ENCODE data around the genes RNF181, GNLY and CHMP3.

- PRO-cap, result no peak
- RAMPAGE, long total RNA, result no peak
These were observed 5.0 kb downstream of the VAMP5 start for GRCh38 chr2:85589161-85589600.

DNA sequence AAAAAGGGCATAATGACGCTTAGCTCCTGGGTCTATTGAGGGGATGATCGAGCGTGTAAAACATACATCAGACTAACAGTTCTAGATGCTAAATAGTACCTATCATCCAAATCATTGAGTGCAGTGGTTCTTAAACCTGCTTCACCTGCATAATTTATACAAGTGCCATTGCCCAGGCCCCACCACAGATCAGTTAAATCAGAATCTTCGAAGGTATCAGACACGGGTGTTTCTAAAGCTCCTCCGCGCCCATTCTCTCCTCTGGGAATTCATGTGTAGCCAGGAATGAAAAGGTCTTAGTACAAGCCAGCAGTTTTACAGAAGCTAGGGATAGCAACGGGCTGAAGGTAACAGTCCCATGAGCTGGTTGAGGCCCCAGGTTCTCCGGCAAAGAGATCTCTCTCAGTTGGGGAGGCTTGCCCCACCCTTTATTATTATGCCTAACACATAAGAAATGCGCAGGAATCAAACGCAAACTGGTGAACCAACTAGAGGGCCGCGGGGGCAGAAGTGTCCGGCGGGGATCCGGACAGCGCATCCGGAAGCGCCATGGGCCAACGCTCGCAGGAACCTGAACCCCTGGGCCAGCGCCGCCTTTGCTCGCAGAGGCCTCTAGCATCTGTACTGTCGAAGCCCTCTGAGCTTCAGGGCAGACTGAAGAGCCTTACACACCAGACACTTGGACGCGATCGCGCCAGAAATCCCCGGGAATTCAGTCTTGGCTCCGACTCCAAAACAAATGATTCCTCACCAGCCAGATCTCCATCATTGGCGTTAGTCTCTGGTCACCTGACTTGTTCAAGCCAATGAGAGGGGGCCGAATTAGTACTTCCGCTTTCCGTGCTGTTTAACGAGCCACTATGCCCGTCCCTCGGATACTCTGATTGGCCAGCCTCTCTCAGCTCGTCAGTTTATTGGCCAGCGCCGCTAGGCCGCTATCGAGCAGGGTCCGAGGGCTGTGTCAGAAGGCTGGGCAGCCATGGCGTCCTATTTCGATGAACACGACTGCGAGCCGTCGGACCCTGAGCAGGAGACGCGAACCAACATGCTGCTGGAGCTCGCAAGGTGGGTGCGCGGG lies at the start of gene RNF181:
RNF181 (plus strand) TSS at position 961 of the 1,078 bp plus-strand sequence.
- PRO-cap, result unidirectional peak, plus-strand start at position 192 of the sequence; unidirectional peak, plus-strand start at position 312 of the sequence; unidirectional peak, plus-strand start at position 537 of the sequence; bidirectional peak, plus-strand start at position 961 of the sequence, minus-strand start at position 741 of the sequence
- RAMPAGE, long total RNA, result start-site peak on the plus strand centred at position 962 of the sequence, 42 bp wide, 1,480 and 498 reads in 2 replicates

DNA sequence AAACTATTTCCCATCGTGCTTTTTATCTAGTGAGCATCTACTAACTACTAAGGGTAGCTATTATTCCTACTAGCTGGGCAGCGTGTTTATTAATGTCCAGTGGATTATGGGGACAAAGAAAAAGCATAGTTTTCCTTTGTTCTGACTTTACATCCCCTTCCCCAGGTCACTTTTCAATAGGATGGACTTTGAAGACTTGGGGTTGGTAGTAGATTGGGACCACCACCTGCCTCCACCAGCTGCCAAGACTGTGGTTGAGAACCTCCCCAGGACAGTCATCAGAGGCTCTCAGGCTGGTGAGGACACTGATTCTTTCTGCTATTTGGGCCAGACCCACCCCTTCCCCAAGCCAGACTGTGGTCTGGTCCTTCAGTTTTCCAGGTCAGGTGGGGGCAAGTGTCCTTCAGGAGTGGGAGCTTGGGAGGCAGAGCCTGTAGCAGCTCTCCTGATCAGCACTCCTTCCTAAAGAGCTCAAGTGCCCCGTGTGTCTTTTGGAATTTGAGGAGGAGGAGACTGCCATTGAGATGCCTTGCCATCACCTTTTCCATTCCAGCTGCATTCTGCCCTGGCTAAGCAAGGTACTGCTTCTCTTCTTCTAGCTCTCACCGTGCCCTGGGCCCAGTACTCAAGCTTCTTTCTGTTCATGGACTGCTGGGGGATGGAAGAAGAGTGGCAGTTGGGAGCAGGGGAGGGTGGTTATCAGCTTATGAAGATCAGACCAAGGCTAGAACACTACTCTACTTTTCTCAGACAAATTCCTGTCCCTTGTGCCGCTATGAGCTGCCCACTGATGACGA lies 1.0 kb downstream of the RNF181 start:
- PRO-cap, result no peak
- RAMPAGE, long total RNA, result no peak

- PRO-cap, result no peak
- RAMPAGE, long total RNA, result no peak
These were observed 723 bp upstream of the TMEM150A start for GRCh38 chr2:85603269-85603573.

- PRO-cap, result no peak
- RAMPAGE, long total RNA, result no peak
These were observed at the start of gene GNLY for GRCh38 chr2:85693947-85694684. Gene GNLY, plus strand, starts transcription at chr2:85694358.

DNA sequence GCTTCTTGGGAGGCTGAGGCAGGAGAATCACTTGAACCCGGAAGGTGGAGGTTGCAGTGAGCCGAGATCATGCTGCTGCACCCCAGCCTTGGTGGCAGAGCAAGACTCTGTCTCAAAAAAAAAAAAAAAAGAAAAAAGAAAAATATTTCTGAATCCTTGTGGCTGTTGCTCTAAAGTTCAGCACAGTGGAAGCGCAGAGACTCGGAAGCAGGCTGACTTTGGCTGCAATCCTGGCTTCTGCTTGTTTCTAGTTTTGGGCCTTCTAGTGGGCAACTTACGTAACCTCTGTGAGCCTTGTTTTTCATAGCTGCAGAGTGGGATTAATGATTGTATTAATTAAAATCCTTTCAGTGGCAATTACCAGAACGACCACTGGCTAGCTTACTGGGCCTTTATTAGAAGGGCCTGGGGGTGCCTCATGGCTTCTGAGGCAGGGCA lies 28.4 kb downstream of the GNLY start:
- PRO-cap, result no peak
- RAMPAGE, long total RNA, result no peak

DNA sequence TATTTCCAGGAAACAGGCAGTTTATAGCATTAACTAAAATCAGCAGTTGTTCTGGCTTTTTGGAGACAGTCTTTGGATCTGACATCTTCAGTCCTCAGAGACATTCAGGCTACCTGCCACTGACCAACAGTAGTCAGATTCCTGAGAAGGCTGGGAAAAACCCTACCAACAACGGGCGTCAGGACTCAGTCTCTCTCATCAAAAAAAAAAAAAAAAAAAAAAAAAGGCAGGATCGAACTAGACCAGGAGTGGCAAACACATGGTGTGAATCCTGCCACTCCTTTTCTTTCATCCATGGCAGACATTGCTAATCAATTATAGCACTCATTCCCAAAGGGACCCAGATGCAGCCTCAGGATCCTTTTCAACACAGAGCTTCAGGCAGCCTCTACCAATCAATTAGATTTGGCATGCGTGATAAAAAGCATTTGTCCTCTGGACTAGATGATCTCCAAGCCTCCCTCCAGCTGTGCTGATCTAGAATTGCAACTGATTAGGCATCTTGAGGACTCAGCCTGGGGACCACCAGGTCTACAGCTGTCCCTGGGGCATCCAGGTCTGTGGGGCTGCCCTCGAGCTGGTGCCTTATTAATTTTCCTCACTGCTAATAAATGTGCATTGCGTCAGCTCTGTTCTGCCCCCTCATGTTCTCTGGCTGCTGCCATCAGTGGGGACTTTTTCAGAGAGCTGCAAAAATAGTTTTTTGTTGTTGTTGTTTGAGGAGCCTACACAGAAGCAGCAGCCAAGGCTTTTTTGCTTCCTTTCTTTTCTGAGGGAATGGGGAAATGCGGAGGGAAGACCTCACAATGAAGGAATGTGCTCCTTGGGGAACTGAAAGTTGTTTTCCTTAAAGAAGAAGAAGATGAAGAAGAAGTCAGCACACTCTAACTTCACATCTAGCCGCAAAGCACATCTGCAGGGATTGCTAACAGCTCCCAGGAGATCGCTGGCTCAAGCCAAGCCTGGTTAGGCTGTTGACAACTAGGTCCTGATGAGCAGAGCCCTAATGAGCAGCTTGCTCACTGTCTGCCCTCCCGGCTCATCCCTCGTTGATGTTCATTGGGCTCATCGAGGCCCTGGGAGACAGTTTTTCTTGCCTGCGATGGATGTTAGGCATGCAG lies 8.9 kb upstream of the ATOH8 start:
- PRO-cap, result no peak
- RAMPAGE, long total RNA, result no peak

DNA sequence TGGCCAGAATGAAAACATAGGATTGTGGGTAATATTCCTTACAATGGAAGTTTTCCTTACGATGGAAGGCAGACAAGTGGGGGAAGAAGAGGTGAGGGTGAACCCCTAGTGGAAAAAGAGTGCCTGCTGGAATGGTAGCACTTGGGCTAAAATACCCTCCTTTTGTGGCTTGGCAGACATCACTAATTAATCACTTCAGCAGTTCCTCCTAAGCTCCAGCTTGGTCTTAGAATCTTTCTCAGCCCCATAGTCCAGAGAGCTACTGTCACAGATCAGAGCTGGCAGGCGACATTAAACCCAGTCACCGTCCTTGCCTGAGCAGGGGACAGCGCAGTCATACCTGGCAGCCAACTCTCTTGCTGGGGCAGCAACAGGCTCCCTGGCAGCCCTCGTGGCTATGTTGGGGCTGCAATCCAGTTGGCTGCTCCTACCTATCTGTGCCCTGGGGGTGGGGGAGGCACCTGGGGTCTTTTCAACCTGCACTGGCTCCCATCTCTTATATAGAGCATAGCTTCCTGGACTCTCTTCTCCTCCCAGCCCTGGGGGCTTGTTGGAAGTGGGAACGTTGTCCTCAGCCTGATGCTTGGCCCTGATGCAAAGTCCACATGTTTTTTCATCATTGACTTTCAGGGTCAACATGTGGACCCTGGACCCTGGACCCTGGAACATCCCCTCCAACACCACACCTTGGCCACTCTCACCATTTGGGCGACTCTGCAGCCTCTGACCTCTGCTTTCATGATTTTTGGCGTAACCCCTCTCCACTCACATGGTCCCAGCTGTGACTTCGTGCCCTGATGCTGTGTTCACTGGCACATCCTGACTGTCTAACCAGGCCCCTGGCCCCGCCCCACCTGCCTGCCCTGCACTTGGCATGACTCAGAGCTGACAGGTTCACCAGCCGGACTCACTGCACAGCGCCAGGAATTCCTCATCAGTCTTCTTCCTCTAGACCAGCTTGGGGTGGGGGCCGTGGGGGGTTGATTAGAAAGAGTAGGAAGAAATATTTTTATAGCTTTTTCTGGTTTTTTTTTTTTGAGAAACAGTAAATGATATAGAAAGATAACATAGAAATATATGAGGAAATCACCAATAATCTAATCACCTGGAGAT lies 45.6 kb downstream of the ATOH8 start:
- PRO-cap, result no peak
- RAMPAGE, long total RNA, result no peak

DNA sequence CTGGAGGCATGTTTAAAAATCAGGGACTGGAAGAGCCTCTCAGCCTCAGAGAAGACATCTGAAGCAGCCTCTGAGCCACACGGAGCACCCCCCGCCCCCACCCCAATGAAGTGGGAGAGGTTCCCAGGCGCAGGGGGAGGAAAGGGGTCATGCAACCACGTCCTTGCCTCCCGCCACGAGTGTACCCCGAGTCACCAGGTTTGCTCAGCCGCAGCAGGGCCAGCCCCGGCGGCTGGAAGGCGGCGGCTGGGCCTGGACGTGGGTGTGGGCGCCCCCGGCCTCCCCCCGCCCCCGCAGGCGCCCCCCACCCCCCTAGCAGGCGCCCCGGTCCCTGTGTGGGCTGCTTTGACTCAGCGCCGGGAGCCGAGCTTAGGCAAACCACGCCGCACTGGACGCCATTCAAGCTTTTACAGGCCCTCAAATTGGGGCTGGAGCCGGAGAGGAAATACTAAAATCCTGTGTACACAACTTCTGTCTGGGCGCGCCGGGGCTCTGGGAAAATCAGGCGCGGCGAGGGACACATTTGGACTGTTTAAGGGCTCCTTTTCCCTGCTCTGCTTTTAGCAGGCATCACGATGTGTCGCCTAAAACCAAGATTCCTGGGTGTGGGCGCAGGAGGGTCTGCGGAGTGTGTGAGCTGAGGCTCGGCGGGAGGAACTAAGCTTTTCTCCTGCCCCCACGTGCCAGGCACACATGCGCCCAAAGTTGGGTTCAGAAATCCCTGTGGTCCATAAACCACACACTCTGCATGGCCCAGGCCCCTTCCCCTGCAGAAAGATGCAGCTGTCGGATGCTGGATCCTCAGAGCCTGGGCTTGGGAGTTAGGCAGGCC lies 57.5 kb downstream of the ATOH8 start:
- PRO-cap, result no peak
- RAMPAGE, long total RNA, result no peak

DNA sequence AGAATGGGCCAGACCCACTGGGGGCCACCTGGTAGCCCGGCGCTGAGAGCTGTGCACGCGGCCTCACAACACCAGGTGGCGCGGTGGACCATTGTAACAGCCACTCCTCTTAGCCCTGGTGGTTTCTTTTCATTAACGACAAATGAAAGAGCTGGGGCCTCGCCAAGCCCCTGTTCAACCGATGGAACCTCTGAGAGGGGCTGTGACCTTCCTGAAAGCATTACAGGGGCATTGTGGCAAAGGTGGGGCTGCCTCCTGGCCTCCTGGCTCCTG lies 61.4 kb downstream of the ST3GAL5 start:
- PRO-cap, result unidirectional peak, plus-strand start at position 132 of the sequence
- RAMPAGE, long total RNA, result no peak

- PRO-cap, result no peak
- RAMPAGE, long total RNA, result no peak
These were observed 1.8 kb downstream of the ST3GAL5 start for GRCh38 chr2:85887106-85887333.

GRCh38 chr2:85935653-85936221 lies 46.9 kb upstream of the ST3GAL5 start:
- PRO-cap, result unidirectional peak, plus-strand start at chr2:85935960
- RAMPAGE, long total RNA, result no peak

DNA sequence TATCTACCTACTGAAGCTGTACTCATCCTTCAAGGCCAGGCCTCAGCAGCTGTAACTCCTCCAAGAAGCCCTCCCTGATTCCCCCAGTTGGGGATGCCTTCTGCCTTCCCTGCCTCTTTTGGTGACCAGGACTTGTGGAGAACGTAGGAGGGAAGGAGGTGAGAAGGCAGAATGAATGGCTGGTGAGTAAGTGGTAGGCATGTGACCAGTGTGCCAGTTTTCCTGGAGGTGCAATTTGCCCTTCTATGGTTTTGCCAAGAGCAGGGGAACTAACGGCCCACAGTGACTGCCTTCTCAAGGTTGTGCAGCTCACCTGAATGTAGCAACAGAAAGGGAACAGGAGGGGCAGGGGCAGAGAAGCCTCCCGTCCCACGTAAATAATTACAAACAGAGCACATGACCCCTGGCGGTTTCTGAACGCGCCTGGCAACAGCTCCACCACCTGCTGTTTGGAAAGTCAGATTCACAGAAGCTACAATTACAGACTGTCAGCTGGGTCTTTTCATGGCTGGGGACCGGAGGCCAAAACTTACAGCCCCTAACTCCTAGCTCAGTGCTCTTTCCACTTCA lies 69.9 kb downstream of the POLR1A start:
- PRO-cap, result no peak
- RAMPAGE, long total RNA, result no peak

GRCh38 chr2:86215301-86216338 lies 16.4 kb downstream of the MRPL35 start:
- PRO-cap, result no peak
- RAMPAGE, long total RNA, result no peak

- PRO-cap, result no peak
- RAMPAGE, long total RNA, result no peak
These were observed 50.8 kb downstream of the MRPL35 start for GRCh38 chr2:86249904-86250509.

DNA sequence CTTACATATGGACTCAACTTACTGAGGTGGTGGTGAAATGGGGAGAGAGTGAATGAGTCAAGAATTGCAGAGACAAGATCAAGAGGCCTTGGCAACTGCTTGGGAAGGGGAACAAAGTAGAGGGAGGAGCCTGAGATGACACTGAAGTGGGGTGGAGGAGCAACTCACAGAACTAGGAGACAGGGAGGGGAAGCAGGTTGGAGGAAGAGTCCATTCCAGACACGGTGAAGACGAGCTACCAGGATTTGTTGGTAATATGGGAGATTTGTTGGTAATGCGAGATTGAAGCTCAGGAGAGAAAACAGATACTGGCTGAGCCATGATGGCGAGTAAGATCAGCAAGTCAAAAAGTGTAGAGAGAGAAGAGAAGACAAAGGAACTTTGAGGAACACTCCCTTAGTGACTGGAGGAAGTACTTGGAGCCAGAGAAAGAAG lies 42.2 kb upstream of the KDM3A start:
- PRO-cap, result no peak
- RAMPAGE, long total RNA, result no peak

GRCh38 chr2:86443324-86443576 lies 2.1 kb downstream of the KDM3A start:
- PRO-cap, result no peak
- RAMPAGE, long total RNA, result no peak

- PRO-cap, result no peak
- RAMPAGE, long total RNA, result no peak
These were observed 8.1 kb downstream of the KDM3A start for GRCh38 chr2:86449172-86449761.

GRCh38 chr2:86479672-86480482 lies 38.7 kb downstream of the KDM3A start:
- PRO-cap, result no peak
- RAMPAGE, long total RNA, result no peak

- PRO-cap, result unidirectional peak, plus-strand start at chr2:86562836; bidirectional peak, plus-strand start at chr2:86563561, minus-strand start at chr2:86563356
- RAMPAGE, long total RNA, result no peak
These were observed at the start of gene CHMP3 for GRCh38 chr2:86562528-86563772. Gene CHMP3, minus strand, starts transcription at chr2:86563443.